GM12891 (cell line): Measurements from ENCODE around the genes CLEC10A, GABARAP and TNFSF13.

DNA sequence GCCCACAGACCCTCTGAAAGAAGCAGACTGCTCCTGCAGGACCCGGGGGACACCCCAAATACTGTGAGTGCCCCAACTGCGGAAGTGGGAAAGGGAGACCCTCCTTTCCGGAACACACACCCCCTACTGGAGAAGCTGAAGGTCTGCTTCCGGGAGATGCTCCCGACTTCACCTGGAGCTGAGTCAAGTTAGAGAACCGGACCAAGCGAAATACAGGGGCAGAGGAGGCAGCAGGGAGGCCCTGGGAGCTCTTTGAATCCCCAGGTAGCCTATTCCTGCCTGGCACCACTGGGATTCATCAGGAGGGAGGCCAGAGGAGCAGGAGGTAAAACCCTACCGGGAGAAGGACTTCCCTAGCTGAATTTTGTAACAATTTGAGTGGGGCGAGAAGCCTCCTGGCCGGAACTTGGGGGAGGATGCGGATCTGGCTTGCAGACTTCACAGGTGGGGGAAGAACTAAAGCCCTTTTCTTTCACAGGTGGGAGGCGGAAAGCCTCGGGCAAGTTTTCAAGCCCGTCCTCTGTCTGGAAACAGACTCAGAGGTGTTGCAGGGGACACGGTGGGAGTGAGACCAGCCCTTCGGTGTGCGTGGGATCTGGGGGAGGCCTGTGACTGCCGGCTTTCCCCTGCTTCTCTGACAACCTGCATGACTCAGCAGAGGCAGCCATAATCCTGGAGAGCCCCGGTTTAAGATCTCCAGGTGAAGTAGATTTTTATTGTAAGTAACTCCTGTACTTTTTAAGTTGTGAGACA, 22.4 kb upstream of the TEKT1 start:
- RRBS = 5% methylated on average over 1 of the region's 19 CpGs

DNA sequence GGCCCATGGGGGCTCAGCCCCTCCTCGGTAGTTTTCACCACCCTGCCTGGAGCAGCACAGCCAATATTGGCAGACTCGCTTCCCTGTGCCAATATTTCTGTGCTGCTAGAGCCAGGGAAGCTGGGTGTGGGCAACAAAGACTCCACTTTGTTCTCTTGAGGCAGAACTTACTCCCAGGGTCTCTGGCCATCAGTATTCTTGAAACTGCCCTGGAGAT, 2.9 kb downstream of the C17orf49 start:
- RRBS = no CpG with 5 or more reads among the region's 2 CpGs

- RRBS = no CpG with 5 or more reads among the region's 10 CpGs
Measured at GRCh38 chr17:7041304-7041939, 2.5 kb downstream of the SLC16A11 start.

DNA sequence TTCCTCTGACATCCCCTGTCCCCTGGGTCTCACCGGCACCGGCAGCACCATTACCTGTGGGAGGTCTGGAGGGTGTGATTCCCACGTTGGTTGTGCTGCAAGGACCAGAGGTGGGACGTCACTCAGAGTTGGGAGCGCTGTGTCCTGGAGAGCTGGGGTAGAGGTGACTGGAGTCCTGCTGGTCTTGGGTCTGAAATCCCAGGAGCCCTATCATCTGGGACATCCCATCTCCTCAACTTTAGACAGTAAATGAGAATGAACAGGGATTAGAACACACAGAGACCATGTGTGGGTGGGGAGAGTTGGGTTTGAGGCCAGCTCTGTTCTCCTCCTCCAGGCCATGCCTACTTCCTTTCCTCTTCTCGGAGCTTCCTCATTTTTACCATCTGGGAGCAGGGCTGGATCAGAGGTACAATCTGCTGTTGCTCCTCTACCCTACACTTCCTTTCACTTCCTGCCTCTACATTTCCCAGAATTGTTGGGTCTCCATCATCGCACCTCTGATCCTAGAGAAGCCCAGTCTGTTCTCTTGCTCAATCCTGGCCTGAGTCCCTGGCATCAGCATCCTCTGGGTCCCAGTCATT, at the start of gene CLEC10A:
Gene CLEC10A (minus strand): TSS at position 254 of the 584 bp plus-strand sequence.
- RRBS = no CpG with 5 or more reads among the region's 7 CpGs

DNA sequence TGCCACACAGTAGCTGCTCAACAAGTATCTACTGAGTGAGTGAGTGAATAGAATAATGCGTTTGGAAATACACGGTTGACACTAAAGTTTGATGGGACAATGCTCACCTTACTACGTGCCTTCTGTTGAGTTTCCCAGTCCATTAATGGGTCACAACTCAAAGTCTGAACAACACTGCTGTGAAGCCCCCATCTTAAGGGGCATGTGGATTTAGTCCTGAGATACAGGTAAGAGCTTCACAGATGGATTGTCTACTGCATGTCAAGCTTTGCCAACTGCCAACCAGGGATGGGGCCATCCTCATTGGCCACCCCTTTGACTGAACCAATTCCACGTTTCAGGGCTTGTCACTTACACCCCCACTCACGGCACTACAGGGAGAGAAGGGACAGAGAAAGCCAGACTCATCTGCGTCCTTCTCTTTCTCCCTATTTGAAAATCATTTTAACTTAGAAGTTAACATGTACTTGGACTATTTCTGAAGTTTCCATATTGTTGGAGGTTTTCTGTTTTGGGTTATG, 1.8 kb upstream of the ASGR2 start:
- RRBS = no CpG with 5 or more reads among the region's 6 CpGs

- RRBS = no CpG with 5 or more reads among the region's 61 CpGs
Measured at GRCh38 chr17:7213750-7214946, 3.3 kb downstream of the DLG4 start.

- RRBS = no CpG with 5 or more reads among the region's 24 CpGs
Measured at GRCh38 chr17:7214947-7216244, 2.0 kb downstream of the DLG4 start.

- RRBS = 2% methylated on average over 6 of the region's 65 CpGs
Measured at GRCh38 chr17:7241999-7242913, at the start of gene GABARAP. TSS of gene GABARAP (minus strand) at chr17:7242449.

GRCh38 chr17:7266089-7266389, 3.8 kb upstream of the CLDN7 start:
- RRBS = no CpG with 5 or more reads among the region's 3 CpGs

DNA sequence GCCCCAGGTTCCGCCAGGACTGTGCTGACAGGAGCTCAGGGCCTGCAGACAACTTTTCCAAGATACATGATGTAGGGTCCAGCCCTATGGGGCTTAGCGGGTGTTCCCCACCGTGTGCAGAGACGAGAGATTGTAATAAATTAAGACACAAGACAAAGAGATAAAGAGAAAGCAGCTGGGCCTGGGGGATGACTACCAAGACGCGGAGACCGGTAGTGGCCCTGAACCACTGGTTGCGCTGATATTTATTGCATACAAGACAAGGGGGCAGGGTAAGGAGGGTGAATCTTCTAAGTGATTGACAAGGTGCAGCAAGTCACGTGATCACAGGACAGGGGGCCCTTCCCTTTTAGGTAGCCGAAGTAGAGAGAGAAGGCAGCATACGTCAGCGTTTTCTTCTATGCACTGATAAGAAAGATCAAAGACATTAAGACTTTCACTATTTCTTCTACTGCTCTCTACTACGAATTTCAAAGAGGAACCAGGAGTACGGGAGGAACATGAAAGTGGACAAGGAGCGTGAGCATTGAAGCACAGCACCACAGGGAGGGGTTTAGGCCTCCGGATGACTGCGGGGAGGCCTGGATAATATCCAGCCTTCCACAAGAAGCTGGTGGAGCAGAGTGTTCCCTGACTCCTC, 3.5 kb upstream of the NEURL4 start:
- RRBS = no CpG with 5 or more reads among the region's 17 CpGs

- RRBS = no CpG with 5 or more reads among the region's 7 CpGs
Measured at GRCh38 chr17:7404201-7404291, 149 bp upstream of the TMEM256 start.

DNA sequence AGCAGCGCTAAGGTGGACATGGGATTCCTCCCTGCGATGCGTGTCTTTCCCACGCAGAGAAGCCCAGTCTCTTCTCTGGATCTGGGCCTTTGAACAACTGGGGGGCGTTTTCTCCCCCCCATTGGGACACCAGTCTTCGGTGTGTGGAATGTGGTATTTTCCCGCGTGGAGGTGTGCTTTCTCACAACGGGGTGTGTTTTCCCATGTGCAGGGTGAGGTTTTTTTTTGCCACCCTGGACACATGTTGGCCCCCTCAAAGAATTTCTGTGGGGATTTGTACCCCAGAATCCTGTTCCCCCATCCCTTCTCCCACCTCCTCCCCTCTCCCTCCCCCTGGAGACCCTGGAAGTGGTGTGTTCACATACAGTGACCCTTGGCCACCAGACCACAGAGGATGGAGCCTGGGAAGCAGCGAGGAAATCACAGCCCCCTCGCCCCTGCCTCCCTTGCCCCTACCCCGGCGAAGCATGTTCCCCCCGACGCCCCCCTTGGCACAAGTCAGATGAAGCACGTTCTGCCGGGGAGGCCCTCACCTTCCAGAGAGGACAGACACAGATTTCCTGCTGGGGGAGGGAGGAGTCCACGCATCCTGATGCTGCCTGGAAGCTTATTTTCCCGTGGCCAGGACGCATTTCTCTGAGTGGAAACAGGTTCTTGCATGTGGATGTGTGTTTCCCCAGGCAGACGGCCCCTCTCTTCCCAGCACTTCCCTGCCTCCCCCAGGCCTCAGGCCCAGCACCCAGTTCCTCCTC, 2.0 kb upstream of the SPEM1 start:
- RRBS = 52% methylated on average over 6 of the region's 21 CpGs

- RRBS = 0% methylated on average over 2 of the region's 13 CpGs
Measured at GRCh38 chr17:7437644-7437981, 1.7 kb upstream of the FGF11 start.

GRCh38 chr17:7445205-7445998, 541 bp downstream of the CHRNB1 start:
- RRBS = no CpG with 5 or more reads among the region's 48 CpGs

GRCh38 chr17:7460059-7460459, 15.2 kb downstream of the CHRNB1 start:
- RRBS = no CpG with 5 or more reads among the region's 1 CpG

DNA sequence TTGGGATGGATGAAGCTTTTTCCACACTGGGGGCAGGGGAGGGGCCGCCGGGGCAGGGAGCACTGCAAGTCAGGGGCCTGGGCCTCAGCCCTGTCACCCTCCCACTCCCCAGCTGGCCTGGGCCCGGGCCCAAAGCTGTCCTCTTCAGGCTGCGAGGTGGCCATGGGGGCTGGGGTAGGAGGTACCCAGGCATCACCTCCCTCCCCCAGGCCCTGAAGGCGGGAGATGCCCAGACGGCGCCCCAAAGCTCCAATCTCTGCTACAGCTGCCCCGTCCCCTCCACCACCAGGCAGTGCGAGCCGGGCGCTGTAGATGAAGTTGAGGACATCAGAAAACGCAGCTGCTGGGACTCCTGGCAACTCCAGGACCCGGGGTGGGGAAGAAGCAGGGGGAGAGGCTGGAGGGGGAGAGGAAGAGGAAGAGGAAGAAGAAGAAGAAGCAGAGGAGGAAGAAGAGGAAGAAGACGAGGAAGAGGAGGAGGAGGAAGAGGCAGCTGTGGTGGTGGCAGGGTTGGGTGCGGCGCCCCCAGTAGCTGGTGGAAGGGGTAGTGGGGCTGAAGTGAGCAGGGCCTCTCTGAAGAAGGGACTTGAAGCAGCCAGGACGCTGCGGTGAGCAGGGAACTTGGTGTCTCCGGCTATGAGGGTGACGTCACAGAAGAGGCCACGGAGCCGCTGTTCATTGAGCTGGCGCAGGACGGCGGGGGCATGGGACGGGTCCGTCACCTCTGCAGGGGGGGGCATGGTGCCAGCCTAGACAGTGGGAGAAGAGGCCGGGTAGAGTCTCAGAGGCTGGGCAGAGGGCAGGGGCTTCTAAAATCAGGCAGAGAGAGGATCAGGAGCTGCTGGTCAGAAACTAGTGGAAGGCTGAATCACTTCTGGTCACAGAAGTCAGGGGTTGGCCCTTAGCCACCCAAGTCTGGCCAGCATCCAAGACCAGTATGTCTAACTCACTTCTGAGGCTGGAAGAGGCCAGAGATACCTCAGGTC, 13.1 kb downstream of the ZBTB4 start:
- RRBS = 97% methylated on average over 6 of the region's 28 CpGs

GRCh38 chr17:7496395-7497175, 15.3 kb downstream of the SLC35G6 start:
- RRBS = no CpG with 5 or more reads among the region's 20 CpGs

- RRBS = no CpG with 5 or more reads among the region's 25 CpGs
Measured at GRCh38 chr17:7549310-7550007, 601 bp downstream of the TNFSF12 start.

DNA sequence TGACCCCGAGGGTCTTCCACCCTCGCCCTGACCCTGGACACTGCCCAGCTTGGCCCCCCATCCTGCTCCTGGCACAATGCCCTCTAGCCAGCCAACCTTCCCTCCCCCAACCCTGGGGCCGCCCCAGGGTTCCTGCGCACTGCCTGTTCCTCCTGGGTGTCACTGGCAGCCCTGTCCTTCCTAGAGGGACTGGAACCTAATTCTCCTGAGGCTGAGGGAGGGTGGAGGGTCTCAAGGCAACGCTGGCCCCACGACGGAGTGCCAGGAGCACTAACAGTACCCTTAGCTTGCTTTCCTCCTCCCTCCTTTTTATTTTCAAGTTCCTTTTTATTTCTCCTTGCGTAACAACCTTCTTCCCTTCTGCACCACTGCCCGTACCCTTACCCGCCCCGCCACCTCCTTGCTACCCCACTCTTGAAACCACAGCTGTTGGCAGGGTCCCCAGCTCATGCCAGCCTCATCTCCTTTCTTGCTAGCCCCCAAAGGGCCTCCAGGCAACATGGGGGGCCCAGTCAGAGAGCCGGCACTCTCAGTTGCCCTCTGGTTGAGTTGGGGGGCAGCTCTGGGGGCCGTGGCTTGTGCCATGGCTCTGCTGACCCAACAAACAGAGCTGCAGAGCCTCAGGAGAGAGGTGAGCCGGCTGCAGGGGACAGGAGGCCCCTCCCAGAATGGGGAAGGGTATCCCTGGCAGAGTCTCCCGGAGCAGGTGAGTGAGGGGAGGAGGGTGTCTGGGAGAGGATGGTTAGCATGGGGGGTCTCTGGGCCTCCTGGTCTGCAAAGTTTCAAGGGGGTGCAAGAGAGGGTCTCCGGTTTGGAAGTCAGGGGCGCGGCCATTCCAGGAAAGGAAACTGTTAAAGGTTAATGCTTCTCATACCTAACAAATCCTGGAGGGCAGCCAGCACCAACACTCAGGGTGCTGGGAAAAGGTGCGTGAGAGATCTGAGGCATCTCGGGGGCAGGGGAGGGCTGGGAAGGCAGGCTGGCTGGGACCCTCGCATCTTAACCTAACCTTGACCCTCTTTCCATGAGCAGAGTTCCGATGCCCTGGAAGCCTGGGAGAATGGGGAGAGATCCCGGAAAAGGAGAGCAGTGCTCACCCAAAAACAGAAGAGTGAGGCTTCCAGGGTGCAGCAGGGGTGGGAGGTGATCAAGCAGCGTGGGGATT, at the start of gene TNFSF13:
Gene TNFSF13 (plus strand): TSS at position 159 of the 1,165 bp plus-strand sequence.
- RRBS = 9% methylated on average over 2 of the region's 24 CpGs

- RRBS = no CpG with 5 or more reads among the region's 8 CpGs
Measured at GRCh38 chr17:7574353-7574960, 1.8 kb downstream of the EIF4A1 start.